NT2/D1 (cell line): ENCODE measurements around a stretch of chr14.

- RRBS, 2 experiments: 2 to 3% methylated on average over 13 of the region's 47 CpGs
Measured at GRCh38 chr14:53954805-53955438, 1.7 kb downstream of the BMP4 start.

DNA sequence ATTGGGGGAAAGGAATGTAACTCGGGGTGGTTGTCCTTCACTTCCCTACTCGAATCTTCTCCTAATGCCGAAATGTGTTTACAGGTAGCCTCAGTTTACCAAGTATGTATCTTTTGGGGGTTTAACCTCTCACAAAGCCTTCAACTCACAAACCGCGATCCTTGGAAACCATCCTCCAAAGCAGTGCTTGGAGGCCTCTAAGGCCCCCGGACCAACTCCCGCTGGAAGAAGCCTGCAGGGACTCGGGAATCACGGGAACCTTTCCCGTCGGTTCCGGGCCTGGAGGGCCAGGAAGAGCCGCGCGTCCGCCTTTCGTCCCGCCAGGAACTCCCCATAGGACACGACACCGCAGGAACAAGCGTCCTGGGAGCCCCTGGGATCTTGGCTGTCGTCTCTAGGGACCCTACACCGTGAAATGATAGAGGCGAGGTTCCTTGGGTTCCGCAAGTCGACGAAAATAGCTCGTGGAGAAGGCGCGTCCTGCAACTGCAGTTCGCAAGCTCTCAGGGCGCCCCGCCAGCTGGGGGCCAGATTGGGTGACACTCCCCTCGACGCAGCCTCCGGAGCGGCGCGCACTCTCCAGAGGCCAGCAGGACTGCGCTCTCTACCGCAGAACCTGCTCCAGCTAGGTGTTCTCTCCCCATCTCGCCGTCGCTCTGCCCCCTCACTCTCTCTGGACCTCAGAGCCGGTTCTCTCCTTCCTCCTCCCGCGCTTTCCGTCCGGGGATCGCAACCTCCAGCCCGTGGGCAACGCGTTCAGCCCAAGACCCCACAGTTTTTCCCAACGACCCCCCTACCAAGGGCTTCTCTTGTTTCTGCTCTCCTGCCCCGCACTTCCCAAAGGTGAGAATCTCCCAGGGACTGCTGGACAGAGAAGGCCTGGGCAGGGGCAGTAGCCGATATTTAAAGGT lies 884 bp downstream of the BMP4 start:
- RRBS, 2 experiments: under 1 to 3% methylated on average over 7 of the region's 56 CpGs

DNA sequence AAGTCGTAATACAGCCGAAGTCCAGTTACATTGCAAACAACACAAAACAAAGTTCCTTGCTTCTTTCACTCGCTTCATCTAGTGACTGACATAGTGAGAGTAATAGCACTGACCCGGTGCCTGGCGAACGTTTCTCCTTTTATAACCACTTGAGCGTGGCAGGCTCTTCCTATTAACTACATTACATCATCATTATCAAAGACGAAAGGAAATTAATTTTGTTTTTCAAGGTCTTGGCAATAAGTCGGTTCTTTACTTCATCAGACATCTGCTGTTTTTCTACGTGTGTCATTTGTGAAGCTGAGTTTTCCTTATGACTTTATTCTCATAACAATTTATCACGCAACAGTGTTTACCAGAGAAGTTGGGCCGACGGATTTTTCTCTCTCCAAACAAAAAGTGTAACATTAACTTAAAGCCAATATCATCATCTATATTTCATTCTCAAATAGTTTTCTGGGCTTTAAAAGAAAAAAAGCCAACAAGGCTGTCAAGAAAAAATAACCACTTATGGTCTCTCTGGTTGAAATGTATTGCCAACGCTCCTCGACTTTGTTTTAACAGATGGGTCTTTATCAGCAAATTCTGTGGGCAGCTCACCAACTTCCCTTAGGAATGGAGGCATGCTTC lies 97.3 kb upstream of the CDKN3 start:
- RRBS, 2 experiments: no CpG with 5 or more reads among the region's 15 CpGs

GRCh38 chr14:54423785-54424129 lies 17.4 kb downstream of the CNIH1 start:
- RRBS, 2 experiments: no CpG with 5 or more reads among the region's 2 CpGs

DNA sequence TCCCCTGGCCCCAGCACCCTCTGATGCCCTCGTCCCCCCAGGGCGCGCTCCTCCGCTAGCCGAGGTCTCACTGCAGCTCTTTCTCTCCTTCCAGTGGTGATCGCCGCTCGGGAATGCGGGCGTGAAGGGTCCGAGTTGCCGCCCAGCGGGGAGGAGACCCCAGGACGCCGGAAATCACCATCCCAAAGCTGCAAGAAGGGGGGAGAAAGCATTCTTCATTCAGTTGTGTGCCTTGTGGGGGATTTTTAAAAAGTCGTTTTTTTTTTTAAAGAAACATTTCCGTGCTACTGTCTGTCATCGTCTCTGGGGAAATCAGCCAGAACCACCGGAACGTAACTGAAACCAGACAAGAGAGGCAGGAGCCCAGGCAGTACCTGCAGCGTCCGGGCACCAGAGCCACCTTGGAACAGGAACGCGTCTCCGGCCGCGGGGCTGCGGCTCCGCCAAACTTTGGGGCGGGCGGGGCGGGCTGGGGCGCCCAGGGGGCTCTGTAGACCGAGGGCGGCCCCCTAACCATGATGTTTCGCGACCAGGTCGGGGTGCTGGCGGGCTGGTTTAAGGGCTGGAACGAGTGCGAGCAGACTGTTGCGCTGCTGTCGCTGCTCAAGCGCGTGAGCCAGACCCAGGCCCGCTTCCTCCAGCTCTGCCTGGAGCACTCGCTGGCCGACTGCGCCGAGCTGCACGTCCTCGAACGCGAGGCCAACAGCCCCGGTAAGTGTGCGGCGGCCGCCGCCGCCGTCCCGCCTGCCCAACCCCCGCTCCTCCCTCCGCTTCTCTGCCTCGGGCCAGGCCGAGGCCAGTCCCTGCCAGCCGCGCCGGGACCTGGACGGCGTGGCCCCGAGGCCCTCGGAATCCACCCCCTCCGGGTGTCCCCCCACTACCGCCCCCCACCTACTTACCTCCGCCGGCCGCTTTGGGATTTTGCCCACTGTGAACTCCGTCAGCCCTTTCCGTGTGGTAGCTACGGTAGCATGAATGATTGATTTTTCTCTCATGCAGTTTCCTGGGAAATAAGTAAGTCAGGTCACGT lies 789 bp downstream of the SAMD4A start:
- RRBS, 2 experiments: 2 to 3% methylated on average over 12 to 21 of the region's 82 CpGs

DNA sequence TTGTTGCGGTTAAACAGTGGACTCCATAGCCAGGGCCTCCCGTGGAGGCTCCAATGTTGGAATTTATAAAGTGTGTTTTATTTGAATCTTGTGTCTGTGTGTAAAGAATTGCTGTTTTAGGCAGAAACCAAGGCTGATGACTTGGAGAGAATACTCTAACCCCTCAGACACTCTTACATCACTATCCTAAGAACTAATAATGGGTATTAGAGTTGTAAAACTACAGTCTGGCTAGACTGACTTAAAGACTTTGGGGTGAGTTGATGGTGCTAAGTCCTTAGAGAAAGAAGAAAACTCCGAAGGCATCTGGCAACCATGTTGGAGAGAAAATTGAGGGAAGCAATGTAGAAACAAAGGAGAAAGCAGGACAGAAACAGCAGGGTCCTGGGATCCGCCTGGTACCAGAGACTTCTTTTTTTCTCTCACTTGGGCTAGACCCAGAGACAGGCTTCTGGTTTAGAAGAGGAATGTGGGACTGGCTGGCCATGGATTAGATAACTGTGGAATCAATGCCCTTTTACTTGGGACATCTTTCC lies 34.8 kb downstream of the SAMD4A start:
- RRBS, 2 experiments: no CpG with 5 or more reads among the region's 4 CpGs

GRCh38 chr14:54606755-54607230 lies 39.9 kb downstream of the SAMD4A start:
- RRBS, 2 experiments: no CpG with 5 or more reads among the region's 6 CpGs

DNA sequence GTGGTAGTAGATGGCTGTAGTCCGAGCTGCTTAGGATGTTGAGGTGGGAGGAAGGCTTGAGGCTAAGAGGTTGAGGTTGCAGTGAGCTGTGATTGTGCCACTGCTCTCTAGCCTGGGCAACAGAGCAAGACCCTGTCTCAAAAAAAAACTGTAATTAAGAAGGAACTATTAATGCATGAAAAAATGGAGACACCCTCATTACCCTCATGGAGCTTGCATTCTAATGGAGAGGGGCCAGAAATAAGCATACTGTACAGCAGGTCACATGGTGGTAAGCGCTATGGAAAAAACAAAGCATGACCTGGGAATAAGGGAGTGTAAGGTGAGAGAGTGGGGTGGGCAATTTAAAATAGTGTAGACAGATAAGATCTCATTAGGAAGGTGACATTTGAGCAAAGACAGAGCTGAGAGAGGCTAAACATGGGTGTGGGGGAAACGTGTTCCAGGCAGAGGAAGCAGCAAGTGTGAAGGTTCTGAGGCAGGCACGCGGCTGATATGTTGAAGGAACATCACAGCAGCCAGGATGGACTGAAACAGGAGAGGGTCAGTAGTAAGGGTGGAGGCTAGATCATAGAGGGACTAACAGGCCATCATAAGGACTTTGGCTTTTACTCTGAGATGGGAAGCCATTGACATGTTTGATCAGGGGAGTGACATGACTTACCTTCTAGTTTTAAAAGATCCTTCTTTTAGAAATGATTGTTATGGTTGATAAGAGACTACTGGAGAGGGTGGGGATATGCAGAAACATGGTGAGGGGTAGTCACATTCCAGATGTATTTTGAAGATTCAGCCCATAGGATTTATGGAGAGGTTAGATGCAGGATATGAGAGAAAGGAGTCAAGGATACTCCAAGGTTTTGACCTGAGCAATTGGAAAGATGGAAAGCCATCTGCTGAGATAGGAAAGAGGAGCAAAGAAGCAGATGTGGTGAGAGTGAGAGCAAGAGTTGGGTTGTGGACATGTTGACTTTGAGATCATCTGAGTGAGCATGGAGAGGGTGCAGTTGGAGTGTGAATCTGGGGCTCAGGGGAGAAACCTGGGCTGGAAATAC lies 126.9 kb downstream of the SAMD4A start:
- RRBS, 2 experiments: no CpG with 5 or more reads among the region's 5 CpGs

DNA sequence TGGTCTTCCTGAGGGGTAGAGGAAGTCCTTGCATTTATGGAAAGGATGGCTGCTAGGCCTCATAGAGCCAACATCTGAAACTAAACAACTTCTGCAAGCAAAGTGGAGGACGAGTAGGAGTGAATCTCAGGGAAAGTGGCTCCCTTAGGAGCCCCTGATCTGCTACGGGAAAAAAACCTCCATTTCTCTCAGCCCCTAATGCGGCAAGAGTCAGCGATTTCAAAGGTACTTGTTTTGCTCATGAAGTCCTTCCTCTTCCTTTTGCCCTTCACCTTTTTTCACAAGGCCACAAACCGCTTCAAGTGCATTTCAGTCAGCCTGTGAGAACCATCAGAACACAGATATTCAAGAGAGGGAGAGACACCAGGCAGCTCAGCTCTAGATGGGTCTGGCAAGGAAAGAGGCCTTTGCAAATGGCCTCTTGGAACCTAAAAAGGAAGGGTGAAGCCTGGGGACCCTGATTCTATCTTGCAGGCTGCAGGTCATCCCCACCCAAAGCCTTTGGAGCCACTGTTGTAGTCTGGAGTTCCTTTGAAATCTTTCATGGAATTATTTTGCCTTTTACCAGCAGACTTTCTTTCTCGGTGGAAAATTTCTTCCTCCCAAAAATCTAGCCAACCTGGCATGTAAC lies 144.9 kb downstream of the SAMD4A start:
- RRBS, 2 experiments: no CpG with 5 or more reads among the region's 6 CpGs

GRCh38 chr14:54712323-54713289 lies 145.7 kb downstream of the SAMD4A start:
- RRBS, 2 experiments: no CpG with 5 or more reads among the region's 7 CpGs

DNA sequence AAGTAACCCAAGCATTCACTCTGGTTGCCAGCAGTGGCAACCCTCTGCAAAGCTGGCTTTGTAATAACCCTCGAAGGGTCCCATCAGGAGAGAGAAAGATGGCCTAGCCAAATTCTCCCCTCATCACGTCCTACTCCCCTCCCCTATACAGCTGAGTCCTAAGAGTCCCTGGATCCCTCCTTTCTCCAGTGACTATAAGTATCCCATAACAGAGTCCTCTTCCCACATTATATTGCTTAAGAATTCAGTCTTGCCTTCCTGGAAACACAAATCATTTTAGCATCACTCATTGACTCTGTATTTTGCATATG lies 130.3 kb downstream of the GCH1 start:
- RRBS, 2 experiments: no CpG with 5 or more reads among the region's 2 CpGs

- RRBS, 2 experiments: no CpG with 5 or more reads among the region's 8 CpGs
Measured at GRCh38 chr14:54785105-54785773, 117.4 kb downstream of the GCH1 start.

DNA sequence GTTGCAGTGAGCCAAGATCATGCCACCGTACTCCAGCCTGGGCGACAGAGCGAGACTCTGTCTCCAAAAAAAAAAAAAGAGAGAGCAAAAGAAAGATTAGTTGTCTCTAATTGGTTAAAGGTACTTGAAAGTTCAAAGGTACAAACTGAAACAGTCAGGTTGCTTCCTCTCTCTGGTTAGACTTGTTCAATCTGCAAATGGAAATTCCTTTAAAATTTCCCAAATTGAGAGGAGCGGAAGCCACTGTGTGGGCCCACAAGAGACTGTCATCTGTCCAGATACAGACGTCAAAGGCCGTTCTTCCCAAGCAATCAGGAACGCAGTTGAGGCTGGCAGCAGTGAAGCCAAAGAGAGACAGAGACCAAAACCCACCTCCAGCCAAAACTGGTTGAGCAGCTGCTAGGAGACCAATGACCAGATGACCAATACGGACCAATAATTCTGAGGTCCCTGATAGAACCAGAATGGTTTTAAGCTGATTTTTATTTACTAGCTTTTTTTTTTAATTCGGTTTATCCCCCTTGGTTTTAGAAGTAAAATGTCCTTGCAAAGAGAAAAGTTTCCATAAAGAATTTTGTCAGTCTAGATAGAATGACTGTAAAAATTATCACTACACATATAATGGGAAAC lies 63.5 kb downstream of the GCH1 start:
- RRBS, 2 experiments: no CpG with 5 or more reads among the region's 9 CpGs

DNA sequence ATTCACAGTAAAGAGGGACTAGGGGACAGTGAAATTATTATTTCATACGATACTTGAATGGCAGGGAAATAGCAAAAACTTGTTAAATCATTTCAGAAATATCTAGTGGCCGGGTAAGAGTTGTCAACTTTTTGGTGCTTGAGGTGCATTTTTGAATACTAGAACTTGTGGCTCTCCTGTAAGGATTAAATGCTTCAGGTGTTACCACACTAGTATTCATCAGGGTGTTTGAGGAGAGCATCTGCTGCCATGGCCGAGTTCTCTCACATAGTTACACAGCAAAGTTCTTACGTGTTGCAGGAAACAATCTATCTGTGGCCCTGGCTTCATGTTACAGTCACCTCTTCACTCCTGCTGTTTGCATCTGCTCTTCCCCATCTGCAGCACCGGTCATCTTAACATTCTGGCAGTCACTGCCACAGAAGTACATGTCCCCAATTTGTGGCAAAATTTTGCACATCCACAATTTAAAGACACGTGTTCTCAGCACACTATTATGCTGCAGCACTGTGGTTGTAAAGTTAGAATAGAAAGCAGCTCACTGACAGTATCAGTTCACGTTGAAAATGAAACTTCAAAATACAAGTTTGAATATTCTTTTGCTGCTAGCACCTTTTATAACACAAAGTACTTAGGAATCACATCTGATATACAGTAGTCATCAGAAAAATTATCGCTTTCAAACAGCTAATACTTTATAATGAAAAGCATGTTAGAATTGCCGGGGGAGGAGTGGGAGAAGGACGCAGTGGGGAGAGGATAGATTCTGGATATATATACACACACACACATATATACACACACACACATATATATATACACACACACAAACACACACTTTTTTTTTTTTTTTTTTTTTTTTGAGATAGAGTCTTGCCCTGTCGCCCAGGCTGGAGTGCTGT lies 23.3 kb downstream of the MAPK1IP1L start:
- RRBS, 2 experiments: no CpG with 5 or more reads among the region's 11 CpGs

DNA sequence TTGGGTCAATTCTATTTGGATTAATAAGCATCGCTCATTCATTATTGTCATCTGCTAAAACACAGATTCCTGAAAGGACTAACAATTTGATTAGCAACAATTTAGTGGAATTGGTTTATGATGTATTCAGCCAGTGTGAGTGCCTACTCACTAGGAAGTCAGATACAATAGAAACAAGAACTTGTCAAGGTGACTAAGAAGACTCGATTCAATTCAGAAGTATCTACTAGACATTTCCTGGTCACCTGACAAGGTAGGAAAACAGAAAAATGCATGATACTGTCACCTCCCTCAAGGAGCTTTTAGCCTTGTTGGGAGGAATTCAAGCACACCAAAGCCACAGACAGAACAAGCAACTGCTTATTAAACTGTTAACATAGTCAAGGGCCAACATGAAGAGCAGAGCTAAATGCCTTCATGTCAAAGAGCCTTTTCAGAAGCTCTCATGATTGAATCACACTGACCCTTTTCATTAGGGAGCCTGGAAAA lies 31.3 kb upstream of the LGALS3 start:
- RRBS, 2 experiments: no CpG with 5 or more reads among the region's 2 CpGs

DNA sequence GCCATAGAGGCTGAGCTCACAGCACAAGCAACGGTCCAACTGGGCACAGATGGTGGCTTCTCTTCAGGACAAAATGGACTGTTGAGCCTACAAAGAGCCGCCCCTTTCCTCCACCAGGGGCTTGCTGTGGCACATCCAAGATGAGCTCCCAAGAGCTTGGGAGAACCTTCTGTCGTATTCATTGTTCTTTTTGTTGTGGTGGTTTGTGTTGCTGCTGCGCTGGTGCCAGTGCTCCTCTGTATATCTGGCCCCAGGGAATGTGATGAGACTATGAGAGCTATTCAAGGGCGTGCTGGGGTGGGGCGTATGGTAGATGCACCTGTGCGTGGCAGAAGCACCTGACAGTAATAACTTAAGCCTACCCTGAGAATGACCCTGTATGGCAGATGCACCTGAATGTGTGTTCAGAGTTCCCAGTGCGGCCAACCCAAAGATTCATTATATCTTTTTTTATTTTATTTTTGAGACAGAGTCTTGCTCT lies 17.8 kb upstream of the LGALS3 start:
- RRBS, 2 experiments: no CpG with 5 or more reads among the region's 8 CpGs

GRCh38 chr14:55349414-55349997 lies 62.1 kb downstream of the ATG14 start:
- RRBS, 2 experiments: no CpG with 5 or more reads among the region's 13 CpGs

GRCh38 chr14:55353534-55354331 lies 57.9 kb downstream of the ATG14 start:
- RRBS, 2 experiments: no CpG with 5 or more reads among the region's 10 CpGs

DNA sequence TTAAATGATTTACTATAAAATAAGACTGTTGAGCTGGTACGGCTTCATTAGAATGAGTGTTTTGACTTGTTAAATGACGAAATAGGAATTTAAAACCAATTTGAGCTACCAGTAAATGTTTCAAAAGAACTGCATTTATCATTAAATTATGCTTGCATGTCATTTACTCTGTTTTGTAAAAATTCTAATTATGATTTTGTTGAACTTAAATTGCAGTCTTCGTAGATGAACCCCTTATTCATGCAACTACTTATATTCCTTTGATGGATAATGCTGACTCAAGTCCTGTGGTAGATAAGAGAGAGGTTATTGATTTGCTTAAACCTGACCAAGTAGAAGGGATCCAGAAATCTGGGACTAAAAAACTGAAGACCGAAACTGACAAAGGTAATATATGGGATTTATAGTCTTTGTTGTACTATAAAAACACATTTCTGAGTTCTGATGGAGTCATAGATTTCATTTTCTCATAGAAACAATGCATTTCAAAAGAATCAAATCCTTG lies 37.8 kb downstream of the KTN1 start:
- RRBS, 2 experiments: no CpG with 5 or more reads among the region's 4 CpGs

GRCh38 chr14:55637050-55637607 lies 57.1 kb downstream of the KTN1 start:
- RRBS, 2 experiments: no CpG with 5 or more reads among the region's 1 CpG